GM23338 (cell line): ENCODE measurements around the gene SPTLC2.

DNA sequence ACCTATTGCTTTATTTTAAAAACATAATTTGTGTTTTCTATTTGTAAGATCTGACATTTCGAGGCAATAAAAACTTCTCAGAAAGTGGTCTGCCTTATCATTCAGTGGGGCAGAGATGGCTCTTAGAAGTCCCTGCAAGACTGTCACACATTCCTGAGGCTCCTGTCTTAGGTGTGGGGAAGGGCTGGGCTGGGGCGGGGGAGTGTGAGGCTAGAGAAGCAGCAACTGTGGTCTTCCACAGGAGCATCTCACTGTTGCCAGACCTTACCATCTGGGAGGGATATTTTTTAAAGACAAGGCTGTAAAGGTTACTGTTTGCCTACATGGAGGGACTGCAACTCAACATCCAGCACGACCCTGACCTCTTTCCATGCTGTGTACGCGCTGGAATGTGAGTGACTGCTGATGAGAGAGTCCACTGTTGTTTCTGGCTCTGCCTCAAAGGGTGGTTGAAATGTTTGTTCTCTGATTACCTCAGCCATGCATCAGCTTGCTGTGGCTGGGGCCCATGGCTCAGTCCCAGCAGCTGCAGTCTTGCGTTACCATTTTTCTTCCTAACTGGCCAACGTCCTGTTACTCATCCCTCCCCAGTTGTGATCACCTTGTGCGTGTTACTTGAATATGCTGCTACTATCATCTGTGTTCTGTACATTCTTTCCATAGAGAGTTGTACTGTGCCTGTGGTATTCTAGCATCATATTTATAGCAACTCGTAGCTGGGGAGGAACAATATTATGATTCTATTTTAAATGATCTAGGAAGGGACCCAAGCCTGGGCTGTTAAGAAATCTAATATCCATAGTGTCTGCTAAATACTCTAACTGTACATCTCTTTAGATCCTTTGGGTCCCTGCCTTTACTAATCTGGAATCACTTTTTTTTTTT, 12.3 kb downstream of the ERG28 start:
- PRO-cap, result no peak
- RAMPAGE, long total RNA, result no peak

- PRO-cap, result no peak
- RAMPAGE, long total RNA, result no peak
These were observed 10.0 kb downstream of the ERG28 start for GRCh38 chr14:75650599-75651180.

- PRO-cap, result no peak
- RAMPAGE, long total RNA, result no peak
These were observed 53.0 kb downstream of the TGFB3 start for GRCh38 chr14:75928585-75929337.

- PRO-cap, result no peak
- RAMPAGE, long total RNA, result no peak
These were observed 26.9 kb downstream of the IFT43 start for GRCh38 chr14:76012218-76013018.

GRCh38 chr14:76769645-76770262, 8.5 kb downstream of the VASH1 start:
- PRO-cap, result no peak
- RAMPAGE, long total RNA, result no peak

DNA sequence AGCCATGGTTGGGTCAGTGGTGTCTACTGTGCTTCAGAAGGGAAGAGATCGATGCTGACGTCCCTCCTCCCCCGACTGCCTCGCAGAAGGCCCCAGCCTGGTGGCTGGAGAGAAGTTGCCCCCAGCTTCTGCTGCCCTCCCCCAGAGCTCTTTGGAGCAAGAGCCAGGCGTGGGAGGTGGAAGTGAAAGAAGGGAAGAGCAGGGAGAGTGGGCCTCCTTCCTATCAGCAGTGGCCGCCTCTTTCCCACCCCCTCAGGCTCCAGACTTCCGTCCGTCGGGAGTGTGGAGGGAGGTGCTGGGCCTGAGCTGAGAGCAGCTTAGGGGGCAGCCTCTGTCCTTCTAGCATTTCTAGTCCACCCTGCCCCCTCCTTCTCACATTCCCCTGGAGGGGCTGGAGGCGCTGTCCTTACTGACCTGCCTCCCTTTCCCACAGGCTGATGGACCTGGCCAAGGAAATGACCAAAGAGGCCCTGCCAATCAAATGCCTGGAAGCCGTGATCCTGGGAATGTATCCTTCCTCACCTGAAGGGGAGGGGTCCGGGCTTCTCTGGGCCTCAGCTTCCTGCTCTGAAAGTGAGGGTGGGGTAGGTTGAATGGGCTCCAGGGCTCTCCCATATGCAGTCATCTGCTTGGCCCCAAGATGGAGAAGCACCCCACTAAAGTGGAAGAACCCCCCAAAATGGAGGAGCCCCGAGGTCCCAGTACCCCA, 11.6 kb downstream of the VASH1 start:
- PRO-cap, result no peak
- RAMPAGE, long total RNA, result no peak

DNA sequence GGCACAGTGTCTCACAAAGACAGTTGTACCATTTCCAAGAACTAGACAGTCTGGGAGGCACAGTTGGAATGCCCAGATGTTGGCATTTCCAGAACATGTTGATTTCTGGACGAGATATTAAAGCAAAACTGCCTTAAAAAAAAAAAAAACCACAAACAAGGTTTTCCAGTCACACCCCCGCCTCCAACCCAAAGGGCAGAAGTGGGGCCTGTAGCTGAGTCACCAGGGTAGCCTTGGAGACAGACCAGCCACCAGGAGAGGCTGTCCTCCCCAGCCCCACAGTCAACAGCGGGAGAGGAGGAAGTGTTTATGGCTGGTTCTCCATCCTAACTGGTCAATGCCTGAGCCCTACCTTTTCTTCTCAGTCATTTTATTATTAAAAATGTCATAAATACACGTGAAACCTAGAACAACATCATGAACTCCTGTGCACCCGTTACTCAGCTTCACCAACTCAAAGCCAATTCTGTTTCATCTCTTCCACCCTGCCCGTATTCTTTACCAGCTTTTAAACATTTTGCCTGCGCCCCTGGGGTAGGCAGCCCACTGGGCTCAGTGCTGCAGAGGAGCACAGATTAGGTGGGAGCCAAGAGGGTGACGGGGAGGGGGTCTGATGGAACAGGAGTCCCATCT, 12.3 kb downstream of the VASH1 start:
- PRO-cap, result no peak
- RAMPAGE, long total RNA, result no peak

DNA sequence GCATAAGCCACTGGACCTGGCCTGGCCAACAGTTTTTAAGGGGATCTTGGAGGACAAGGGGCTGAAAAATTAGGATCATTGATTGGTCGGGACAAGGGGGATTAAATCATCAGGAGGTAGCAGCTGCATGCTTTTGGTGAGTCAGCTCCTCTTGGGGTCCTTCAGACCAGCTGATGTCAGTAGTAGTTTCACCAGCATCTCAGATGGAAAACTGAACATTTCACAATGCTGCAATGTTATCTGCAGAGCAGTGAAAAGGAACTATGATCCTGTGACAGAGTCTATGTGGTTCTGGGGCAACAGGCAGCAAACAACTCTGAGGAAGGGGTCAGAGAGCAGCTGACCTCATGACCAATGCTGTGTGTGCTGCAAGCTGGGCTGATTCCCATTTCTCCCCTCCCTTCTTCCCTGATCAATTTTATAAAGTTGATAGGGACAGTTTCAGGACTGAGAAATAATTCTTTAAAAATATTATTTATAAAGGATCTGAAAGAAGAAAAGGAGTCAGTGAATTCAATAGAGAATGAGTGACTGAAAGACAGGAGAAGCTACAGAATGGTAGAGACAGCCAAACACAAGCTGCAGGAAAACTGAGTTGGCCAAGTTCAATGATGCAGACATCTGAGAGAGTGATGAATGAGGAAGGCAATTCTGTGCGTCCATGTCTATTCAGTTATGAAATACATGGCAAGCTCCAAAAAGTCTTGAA, 6.5 kb downstream of the LRRC74A start:
- PRO-cap, result no peak
- RAMPAGE, long total RNA, result no peak

- PRO-cap, result unidirectional peak, plus-strand start at chr14:76918429
- RAMPAGE, long total RNA, result no peak
These were observed 91.7 kb downstream of the LRRC74A start for GRCh38 chr14:76917456-76918780.

DNA sequence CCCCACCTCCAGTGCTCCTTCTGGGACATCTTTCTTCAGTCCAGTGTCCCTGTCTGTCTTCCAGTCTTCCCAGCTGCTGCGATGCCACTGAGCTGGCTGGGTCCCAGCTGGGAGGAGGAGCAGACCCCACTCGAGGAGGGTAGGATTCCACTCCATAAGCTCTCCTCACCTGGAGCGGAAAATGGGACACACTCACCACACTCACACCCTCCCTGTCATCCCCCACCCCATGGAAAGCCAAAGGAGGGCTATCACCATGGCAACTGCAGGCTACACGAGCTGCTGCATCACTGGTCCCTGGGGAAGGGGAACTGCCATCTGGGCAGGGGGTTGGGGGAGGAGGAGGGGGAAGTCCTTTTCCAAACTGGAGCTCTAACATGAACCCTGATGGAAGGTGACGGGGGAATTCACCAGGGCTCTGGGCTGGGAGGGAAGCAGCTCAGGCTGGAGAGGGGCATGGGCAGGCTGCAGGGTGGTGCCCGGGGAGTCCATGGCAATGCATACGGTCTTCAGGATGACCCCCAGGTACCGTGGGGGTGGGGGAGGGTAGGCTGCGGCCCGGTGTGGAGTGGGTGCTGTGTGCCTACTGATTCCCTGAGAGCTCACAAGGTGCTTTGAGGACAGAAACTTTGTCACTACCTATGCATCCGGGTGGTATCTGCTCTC, 94.4 kb downstream of the LRRC74A start:
- PRO-cap, result no peak
- RAMPAGE, long total RNA, result no peak

- PRO-cap, result no peak
- RAMPAGE, long total RNA, result no peak
These were observed 5.0 kb downstream of the IRF2BPL start for GRCh38 chr14:77023365-77024006.

DNA sequence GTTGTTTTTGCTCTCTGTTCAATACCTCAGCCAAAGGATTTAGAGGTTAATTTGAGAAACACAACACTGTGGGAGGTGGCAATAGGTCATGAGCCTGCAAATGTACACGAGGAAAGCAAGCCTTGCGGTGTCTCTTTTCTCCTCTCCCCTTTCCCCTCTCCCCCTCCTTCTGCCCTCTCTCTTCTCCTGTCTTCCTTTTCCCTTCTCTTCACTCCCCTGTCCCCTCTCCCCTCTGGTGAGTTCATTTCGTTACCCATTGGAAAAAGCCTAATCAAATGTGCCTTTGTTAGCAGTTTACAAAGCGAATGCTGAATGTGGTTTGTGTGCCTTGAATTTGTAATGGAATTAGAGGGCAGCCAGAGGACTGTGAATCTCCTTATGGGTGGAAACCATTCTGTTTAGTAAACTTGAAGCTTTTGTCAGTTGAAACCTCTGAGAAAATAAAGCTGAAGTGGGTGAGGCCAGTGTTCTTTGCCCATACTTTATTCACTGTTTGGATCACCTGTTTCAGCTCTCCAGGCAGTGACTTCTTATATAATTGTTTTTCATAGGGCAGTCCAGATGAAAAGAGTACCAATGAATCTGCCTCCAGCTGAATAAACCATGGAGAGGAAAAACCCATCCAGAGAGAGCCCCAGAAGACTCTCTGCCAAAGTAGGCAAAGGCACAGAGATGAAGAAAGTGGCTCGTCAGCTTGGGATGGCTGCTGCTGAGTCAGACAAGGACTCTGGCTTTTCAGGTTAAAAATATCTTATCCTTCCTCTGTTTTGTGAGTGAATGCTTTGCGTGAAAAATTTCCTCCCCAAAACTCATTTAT, 7.3 kb downstream of the CIPC start:
- PRO-cap, result no peak
- RAMPAGE, long total RNA, result no peak

GRCh38 chr14:77184721-77185194, 3.2 kb downstream of the TMEM63C start:
- PRO-cap, result no peak
- RAMPAGE, long total RNA, result no peak

DNA sequence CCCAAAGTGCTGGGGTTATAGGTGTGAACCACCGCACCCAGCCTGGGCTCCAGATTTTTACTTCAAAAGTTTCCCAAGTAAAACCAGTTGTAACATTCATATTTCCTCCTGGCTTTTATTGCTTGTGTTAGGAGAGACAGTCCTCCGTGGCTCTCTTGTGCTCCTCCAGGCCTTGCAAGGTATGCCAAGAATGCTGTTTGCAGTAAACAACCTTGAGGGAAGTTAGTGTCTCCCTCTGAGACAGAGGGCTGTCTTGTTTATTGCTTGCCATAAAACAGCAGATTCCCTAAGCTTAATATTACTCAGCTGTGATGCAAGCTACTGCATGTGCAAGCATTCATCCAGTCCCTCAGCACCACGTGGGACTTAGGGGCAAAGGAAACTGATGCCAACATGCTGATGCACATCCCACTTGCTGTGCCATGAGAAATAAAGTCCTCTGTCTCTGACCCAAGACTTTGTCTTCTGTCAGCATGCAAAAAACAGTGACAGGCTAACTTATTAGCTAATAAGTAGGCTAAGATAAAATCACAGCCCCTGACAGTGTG, 6.6 kb downstream of the POMT2 start:
- PRO-cap, result bidirectional peak, plus-strand start at position 298 of the sequence, minus-strand start at position 176 of the sequence
- RAMPAGE, long total RNA, result no peak

- PRO-cap, result no peak
- RAMPAGE, long total RNA, result no peak
These were observed 484 bp downstream of the GSTZ1 start for GRCh38 chr14:77321470-77321570.

DNA sequence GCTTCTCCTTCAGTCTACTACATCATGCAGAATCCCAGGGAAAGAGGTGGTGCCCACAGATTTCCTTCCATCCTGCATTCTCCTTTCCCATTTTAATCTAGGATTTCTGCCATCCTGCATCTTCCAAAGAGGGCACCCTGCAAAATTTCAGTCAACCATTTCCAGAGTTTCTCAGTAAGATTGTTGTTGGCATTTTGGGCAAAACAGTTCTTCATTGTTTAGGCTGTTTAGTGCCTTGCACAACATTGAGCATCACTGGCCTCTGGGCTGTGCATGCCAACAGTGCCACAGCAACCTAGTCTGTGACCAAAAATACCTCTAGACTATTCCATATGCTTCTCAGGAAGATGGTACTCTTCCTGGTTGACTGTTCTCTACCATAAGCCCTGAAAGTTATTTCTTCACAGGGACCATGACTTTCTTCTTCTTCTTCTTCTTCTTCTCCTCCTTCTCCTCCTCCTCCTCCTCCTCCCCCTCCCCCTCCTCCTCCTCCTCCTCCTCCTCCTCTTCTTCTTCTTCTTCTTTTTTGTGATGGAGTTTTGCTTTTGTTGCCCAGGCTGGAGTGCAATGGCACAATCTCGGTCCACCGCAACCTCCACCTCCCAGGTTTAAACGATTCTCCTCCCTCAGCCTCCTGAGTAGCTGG, 32.5 kb upstream of the ISM2 start:
- PRO-cap, result no peak
- RAMPAGE, long total RNA, result no peak

DNA sequence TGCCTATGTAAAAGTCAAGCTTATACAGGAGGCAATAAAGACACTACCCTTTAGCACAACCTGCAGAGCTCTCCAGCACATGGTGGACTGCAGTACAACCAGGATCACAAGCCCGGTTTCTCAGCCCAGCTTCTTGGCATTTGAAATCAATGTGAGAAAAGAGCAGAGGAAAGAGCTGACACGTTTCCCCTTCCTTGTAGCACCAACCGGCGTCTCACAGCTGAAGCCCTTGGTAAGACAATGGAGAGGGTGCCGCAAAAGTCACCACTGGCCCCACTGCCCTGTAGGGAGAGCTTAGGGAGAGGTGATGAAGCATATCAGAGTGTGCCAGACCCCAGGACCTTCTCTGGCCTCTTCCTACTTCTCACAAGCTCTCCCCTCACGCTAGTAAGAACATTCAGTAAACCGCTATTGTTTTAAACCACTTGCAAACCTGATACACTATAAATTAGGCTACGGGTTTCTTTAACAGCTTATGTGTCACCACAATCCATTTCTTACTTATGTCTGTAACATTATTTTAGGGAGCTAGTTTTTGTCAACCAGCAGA, 8.5 kb downstream of the SPTLC2 start:
- PRO-cap, result no peak
- RAMPAGE, long total RNA, result no peak

GRCh38 chr14:77616058-77617235, at the start of gene SPTLC2:
Gene SPTLC2, minus strand, starts transcription at chr14:77616637.
- PRO-cap, result bidirectional peak, plus-strand start at chr14:77616595, minus-strand start at chr14:77616616; bidirectional peak, plus-strand start at chr14:77617120, minus-strand start at chr14:77616780
- RAMPAGE, long total RNA, result start-site peak on the minus strand at chr14:77616600-77616753, 870 and 101 reads in 2 replicates

DNA sequence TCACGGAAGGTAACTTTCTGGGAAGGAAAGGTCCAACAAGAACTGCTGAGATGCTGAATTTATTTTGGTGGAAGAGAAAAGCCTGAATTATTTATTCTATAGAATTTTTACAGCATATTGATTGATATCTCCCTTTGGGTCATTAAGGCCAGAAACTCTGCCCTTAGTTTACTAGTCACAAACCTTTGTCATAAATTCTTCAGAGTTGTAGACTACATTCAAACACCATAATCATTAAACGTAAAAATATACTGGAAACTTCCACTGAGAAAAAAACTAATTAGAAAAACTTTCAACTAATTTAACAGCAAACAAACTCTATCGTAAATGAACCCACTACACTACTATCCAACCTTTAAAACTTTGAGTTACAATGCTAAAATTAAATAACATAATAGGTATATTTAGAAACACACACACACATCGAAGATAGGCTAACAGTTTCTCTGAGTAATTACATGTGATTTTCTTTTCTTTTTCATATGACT, 55.9 kb upstream of the DIO2 start:
- PRO-cap, result no peak
- RAMPAGE, long total RNA, result no peak

DNA sequence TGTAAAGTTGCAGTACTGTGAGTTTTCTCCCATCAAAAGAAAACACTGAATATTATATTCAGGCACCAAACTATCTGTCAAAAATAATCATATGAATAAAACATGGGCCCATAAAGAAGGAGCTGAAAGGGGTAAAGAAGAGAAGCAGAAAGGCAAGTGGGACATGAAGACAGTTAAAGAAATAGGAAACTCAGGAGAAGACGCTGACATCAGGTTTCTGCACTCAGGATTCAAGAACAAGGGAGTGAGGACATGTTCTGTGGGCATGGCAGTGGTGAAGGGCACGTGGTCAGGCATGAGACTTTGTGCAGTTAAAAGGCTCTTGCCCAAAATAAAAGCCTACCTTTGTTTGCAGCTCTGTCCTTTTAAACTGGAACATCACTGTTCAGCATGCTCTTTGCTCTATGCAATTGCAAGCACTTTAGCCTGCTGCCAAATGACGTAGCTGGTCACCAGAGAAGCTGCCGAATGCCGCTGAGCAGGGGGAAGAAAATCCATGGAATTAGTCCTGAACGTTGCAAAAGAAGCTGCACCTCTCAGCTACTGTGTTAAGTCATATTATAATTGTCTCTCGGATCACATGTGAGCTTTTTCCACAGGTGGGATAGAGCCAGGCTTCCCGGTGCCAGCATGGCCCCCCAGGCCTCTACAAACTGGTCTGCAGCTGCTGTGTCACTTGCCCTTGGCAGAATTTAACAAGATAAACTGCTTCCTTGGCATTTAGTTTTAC, 176.2 kb upstream of the DIO2 start:
- PRO-cap, result no peak
- RAMPAGE, long total RNA, result no peak